Skeletal muscle satellite cell (primary cell): ENCODE measurements around a stretch of chr7.

GRCh38 chr7:79235147-79235930, 218.1 kb downstream of the MAGI2 start:
- CAGE, long polyA plus RNA: no peak

DNA sequence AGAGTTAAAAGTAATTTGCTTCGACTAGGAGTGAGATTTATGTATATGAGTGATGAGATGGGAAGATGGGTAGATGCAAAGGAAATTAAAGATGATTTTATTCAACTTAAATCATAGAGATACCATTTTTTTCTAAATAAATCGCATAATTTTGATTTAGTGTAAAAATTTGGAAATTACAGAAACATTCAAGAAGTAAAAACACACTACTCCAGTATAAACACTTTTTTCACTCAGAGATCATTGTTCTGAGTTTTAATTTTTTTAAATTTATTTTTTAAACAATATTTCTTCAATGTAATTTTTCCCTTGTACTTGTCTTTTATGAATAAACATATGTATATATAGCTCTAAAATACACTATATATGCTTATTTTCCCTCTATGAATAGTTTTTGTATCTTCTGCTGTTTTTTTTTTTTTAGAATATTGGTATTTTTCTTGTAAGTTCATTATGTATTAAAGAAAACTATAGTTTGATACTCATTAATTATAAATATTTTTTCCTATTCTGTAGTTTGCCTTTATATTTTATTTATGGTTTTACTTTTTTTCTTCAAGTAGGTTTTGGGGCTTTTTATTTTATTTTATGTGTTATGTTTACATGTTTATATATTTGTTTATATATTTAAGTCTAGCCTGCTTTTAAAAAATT, 39.5 kb downstream of the GNAI1 start:
- CAGE, long polyA plus RNA: no peak

- CAGE, long polyA plus RNA: no peak
Measured at GRCh38 chr7:80500294-80500914, 11.5 kb downstream of the GNAT3 start.

- CAGE, long polyA plus RNA: no peak
Measured at GRCh38 chr7:80603948-80604339, 34.5 kb upstream of the CD36 start.

GRCh38 chr7:80758330-80758569, 119.8 kb downstream of the CD36 start:
- CAGE, long polyA plus RNA: no peak

- CAGE, long polyA plus RNA: no peak
Measured at GRCh38 chr7:81478181-81479321, 291.3 kb downstream of the HGF start.

GRCh38 chr7:81693429-81693762, 76.5 kb downstream of the HGF start:
- CAGE, long polyA plus RNA: no peak

DNA sequence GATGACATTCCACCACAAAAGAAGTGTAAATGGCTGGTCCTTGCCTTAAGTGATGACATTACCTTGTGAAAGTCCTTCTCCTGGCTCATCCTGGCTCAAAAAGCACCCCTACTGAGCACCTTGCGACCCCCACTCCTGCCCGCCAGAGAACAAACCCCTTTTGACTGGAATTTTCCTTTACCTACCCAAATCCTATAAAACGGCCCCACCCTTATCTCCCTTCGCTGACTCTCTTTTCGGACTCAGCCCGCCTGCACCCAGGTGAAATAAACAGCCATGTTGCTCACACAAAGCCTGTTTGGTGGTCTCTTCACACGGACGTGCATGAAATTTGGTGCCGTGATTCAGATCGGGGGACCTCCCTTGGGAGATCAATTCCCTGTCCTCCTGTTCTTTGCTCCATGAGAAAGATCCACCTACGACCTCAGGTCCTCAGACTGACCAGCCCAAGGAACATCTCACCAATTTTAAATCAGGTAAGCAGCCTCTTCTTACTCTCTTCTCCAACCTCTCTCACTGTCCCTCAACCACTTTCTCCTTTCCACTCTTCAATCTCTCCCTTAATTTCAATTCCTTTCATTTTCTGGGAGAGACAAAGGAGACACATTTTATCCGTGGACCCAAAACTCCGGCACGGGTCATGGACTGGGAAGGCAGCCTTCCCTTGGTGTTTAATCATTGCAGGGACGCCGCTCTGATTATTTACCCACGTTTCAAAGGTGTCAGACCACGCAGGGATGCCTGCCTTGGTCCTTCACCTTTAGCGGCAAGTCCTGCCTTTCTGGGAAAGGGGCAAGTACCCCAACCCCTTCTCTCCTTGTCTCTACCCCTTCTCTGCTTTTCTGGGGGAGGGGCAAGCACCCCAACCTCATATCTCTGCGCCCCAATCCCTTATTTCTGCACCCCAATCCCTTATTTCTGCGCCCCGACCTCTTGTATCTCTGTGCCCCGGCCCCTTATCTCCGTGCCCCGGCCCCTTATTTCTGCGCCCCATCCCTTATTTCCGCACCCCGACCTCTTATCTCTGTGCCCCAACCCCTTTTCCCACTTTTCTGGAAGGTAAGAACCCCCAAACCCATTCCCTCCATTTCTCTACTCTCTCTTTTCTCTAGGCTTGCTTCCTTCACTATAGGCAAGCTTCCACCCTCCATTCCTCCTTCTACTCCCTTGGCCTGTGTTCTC, 188.8 kb downstream of the SEMA3E start:
- CAGE, long polyA plus RNA: no peak

- CAGE, long polyA plus RNA: no peak
Measured at GRCh38 chr7:85335575-85335864, 148.7 kb upstream of the SEMA3D start.

DNA sequence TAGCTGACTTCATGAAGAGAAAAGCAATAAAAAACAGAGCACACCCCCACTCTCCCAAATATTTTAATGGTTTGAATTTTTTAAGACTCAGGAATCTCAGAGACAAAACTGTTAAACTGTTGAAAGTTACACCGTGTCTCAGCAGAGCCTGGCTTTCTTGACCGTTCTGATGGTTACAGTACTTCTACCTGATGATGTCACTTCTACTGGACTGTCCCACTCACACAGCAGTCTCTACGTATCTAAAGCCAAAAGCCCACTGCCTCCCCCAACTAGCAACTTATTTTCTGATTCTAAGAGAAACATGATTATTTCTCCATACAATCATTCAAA, 10.5 kb downstream of the GRM3 start:
- CAGE, long polyA plus RNA: no peak

- CAGE, long polyA plus RNA: no peak
Measured at GRCh38 chr7:87196056-87196741, 23.3 kb downstream of the TMEM243 start.

DNA sequence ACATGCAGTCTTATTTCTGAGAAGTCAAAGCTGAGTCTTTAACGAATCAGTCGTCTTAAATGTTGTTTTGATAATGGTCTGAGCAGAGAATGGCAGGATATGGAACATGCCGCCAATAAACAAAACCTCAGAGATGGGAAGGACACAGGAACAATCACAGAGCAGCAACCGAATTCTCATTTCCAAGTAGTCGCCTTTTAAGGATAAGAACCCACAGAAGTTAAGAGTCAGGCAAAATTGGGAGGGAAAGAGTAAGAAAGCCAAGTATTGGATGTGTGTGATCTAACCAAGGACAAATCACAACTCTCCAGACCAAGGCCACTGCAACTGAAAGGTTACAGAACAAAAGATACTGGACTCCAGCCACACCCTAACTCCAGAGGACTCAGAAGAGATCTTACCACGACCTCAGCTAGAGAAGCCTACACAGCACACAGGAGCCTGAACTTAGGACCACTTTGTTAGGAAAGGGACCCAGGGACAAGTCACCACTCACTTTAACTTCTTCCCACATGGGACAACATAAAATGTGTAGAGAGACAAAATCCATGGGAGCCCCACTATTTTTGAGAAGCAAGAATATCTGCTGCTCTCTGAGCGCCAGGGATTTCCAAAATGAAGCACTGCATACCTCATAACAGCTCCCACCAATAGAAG, 19.5 kb downstream of the TMEM243 start:
- CAGE, long polyA plus RNA: no peak

GRCh38 chr7:87450143-87450342, 25.4 kb downstream of the ABCB4 start:
- CAGE, long polyA plus RNA: no peak

DNA sequence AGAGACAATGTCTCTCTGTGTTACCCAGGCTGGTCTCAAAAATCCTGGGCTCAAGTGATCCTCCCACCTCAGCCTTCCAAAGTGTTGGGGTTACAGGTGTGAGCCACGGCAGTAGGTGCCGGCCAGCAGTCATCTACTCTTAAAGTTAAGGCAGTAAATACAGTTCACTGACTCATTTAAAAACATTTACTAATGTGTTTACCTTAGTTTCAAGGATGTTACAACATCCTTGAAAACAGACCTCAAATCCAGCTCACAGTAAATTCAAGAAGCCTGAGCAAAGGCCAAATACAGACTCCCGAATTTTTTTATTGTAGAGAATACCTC, 29.6 kb upstream of the ABCB4 start:
- CAGE, long polyA plus RNA: no peak

- CAGE, long polyA plus RNA: no peak
Measured at GRCh38 chr7:87873988-87874312, 2.2 kb downstream of the SLC25A40 start.

DNA sequence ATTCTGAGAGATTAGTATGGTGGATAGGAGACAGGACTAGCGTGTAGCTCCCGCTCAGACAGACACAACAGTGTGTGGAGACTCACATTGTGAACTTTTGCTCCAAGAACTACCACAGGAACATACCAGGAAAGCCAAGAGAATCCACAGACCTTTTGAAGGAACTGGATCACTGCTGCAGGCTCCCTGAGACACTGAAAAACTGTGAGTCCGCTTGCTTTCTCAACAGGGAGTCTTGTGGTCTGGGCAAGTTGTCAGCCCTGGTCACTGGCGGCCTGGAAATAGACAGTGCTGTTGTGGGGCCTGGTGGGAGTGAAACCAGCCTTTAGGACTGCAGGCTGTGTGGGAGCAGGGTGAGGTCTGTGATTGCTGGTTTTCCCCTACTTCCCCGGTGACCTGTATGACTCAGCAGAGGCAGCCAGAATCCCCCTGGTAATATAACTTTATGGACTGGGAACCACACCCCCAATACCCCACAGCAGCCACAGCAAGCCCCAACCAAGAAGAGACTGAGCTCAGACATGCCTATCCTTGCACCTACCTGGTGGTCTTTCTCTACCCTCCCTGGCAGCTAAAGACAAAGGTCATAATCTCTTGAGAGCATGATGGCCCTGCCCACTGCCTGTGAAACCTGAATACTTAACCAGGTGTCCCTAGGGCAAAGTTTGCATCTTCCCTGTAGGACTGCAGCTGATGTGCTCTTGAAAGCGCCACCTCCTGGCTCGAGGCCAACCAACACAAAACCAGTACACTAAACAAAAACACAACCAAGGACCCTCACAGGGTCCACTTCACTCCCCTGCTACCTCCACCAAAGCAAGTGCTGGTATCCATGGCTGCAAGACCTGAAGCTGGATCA, 7.4 kb upstream of the ADAM22 start:
- CAGE, long polyA plus RNA: no peak

- CAGE, long polyA plus RNA: no peak
Measured at GRCh38 chr7:88218498-88219217, 1.2 kb downstream of the SRI start.

DNA sequence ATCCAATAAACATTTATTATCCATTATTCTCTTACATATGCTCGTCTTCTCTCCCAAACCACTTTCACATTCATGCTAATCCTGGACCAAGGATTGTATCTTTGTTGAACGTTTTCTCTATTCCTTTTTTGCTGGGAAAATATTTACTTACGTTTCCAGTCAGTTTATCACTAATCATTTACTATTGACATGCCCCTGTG, 3.2 kb downstream of the TEX47 start:
- CAGE, long polyA plus RNA: no peak

- CAGE, long polyA plus RNA: no peak
Measured at GRCh38 chr7:90155990-90156826, 1.9 kb downstream of the STEAP1 start.

GRCh38 chr7:90210404-90210833, 1.1 kb upstream of the STEAP2 start:
- CAGE, long polyA plus RNA: no peak